Body of pancreas (tissue), 2 donors: Measurements from ENCODE around the genes PCP2, FCER2, CD209 and LRRC8E.

GRCh38 chr19:7612005-7612312 lies 16.3 kb downstream of the CAMSAP3 start:
- PRO-cap: no peak
- RAMPAGE, long total RNA, 2 experiments: no peak in any of the 2 experiments

DNA sequence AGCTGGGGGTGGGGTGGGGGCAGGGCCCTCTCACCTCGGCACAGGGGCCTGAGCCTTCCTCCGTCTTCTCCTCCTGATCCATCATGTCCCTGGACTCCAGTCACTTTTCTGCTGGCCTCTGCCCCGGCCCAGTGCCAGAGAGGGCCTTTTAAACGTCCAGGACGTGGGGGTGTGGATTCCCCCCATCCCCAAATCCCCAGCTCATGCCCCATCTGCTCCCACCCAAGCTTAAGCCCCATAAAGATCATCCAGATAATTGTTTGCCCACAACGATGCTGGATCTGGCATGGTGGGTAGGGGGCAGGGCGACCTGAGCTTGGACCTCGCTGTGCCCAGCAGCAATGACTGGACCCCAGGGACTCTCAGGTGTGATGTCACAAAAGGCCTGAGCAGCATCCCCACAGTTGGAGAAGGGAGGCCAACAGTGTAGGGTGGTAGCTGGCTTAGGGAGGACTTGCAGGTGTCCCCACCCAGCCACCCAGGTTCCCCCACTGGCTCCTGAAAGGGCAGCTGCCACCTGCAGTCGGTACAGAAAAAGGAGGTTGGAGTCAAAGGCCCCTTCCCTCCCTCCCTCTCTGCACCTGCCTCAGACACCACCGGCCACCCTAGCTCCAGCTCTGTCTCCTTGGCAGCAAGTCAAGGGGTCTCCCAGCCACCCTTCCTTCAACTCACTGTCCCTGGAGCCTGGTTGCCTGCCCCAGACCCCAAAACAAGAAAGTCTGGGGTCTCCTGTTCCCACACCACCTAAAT lies at the start of gene PCP2:
Gene PCP2, minus strand, starts transcription at position 347 of the 750 bp plus-strand sequence.
- PRO-cap: no peak
- RAMPAGE, long total RNA, 2 experiments: no peak in any of the 2 experiments

GRCh38 chr19:7674342-7674915 lies 2.5 kb upstream of the MCEMP1 start:
- PRO-cap: no peak
- RAMPAGE, long total RNA, 2 experiments: no peak in any of the 2 experiments

DNA sequence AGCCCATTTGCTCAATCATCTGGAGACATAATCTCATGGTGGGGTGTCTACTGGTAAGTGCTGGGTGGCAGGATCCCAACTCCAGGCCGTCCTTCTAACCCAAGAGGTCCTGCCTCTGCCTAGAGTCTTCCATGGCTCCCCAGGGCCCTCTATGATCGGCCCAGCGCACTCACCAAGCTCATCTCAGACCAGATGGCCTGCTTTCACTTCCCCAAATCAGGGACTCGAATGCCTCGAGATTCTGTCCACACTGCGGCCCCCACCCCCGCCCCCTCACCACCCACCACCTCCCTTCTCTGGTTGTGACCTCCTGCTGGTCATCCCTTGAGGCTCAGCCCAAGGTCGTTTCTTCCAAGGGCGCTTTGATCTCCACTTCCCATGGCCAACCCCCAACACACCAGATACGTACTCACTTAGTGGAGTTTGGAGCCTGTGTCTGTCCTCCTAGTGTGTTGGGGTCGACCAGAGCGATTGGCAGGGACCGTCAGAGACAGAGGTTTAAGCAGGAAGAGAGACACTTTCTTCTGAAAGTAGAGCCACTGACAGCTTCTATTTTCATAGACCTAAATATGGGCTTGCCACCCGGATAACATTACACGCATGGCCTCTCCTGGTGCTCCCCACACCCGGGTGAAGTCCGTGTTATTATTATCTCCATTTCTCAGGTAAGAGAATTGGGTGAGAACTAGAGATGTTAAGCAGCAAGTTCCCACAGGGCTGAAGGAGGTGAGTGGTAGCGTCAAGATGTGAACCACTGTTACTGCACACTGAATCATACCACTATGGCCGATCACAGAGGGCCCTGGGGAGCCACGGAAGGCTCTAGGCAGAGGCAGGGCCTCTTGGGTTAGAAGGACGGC lies at the start of gene FCER2:
Gene FCER2, minus strand, starts transcription at position 526 of the 860 bp plus-strand sequence.
- PRO-cap: no peak
- RAMPAGE, long total RNA, 2 experiments: no peak in any of the 2 experiments

GRCh38 chr19:7707078-7707473 lies 5.1 kb upstream of the FCER2 start:
- PRO-cap: no peak
- RAMPAGE, long total RNA, 2 experiments: no peak in any of the 2 experiments

GRCh38 chr19:7729696-7730459 lies 2.0 kb downstream of the CLEC4G start:
- PRO-cap: no peak
- RAMPAGE, long total RNA, 2 experiments: no peak in any of the 2 experiments

DNA sequence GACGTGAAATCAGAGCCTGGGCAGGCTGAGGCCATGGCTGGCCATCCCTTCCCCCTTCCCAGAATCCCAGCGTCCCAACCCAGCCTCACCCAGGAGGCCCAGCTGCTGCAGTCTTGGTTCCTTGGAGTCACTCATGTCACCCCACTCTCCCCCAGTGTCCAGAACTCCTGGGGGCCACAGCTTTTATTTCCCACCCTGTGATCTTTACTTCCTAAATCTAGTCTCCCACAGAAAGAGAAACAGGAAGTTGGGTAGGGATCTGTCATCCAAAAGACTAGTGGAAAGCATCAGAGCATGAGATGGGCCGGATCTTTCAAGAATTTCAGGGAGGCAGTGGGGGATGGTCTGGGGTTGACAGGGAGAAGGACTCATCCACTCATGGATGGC lies at the start of gene CD209:
Gene CD209, minus strand, starts transcription at position 158 of the 387 bp plus-strand sequence.
- PRO-cap: no peak
- RAMPAGE, long total RNA, 2 experiments: start-site peak on the minus strand in 2 of 2 experiments, centred at positions 190 to 195 of the sequence, 8 to 13 reads per replicate

- PRO-cap: no peak
- RAMPAGE, long total RNA, 2 experiments: no peak in any of the 2 experiments
Observed at GRCh38 chr19:7784055-7784386, 21.0 kb downstream of the CLEC4M start.

DNA sequence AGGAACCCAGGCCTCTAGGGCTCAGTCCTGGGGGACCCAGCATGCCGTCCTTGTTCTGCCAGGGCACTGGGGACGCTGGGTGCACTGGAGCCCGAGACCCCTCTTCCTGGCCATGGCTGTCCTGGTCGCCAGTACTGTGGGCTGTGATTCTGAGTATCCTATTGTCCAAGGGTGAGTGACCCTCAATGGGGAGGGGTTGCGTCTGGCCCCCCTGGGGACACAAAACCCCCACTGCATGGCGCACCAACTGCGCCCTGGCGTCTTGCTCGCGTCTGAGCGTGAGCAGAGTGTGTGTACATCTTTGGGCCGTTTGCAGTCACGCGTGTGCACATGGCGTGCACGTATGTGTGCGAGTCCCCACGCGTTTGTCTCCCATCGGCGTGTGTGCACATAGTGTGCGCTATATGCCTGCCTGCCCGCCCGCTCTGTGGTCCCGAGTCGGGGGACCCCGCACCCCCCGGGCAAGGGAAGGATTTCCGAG lies 24.8 kb downstream of the CLEC4M start:
- PRO-cap: no peak
- RAMPAGE, long total RNA, 2 experiments: no peak in any of the 2 experiments

DNA sequence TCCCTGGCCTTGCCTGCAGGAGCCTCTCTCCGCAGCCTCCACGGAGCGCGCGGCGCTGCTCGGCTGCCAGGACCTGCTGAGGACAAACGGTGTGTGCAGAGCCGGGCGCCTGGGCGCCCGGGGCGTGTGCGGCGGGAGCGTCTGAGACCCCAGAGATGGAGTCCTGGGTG lies 25.1 kb downstream of the CLEC4M start:
- PRO-cap: no peak
- RAMPAGE, long total RNA, 2 experiments: no peak in any of the 2 experiments

DNA sequence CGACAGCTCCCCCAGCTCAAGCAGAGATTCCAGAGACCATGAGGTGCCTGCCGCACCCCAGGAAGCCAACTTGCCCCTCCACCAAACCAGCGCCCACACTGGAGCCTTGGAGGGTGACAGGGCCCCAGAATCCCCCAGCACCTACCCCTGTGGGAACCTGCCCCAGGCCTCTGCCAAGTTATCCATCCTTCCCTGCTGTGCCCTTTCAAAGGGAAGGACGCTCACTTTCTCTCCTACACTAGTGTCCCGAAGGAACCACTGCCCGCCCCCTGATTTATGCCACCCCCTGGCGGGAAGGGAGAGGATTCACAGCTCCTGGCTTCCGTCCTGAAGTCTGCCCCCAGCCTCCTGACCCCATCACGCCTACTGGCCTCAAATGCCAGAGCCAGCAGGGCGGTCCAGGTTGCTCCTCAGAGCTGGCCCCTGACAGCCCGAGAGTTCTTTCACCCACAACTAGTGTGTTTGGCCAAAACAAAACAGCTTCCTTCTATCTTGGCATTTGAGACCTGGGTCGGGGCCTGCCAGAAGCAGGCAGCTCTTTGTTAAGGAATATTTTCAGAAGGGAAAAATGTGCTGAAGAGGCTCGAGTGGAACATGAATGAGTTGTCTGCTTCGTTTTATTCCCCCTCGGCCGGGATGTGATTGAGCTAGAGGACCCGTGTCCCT lies 1.5 kb downstream of the EVI5L start:
- PRO-cap: no peak
- RAMPAGE, long total RNA, 2 experiments: no peak in any of the 2 experiments

DNA sequence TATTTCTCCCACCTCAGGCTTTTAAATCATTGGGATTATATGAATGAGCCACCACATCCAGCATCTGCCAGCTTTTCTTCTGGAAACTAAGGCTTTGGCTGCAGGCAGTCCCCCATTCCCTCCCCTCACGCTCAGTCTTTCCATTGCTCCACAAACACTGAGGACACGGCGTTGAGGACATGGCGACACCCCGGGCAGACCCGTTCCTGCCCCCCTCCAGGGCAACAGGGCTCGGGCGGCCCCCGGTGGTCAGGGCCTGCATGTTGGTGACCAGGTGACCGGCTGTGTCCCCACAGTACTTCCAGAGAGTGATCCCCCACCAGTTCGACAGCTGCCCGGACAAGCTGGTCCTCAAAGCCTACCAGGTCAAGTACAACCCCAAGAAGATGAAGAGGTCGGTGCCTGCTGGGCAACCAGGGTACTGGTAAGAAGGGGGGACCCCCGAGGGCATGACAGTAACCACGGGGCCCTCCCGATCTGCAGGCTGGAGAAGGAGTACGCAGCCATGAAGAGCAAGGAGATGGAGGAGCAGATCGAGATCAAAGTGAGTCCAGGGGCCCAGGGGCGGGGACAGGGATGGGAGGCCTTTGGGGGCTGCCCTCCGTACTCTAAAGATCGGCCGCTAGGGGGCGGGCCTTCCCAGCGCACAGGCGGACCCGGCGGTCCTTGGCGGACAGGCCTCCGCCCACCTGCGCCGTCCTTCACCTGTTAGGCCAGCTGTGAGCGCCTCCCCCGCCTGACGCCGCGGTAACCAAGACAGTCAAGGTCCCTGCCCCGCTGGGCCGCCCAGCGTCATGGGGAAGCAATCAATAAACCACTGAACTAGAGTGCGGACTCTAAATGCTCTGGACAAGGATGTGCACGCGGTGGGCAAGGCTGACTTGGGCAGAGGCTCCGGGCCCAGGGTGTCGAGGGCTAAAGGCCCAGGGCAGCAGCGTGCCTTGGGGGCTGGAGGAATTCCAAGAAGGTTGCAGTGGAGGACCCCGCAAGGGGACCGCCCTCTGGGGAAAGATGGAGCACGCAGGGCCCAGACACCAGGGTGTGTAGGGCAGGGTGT lies 21.1 kb downstream of the PRR36 start:
- PRO-cap: no peak
- RAMPAGE, long total RNA, 2 experiments: no peak in any of the 2 experiments

- PRO-cap: no peak
- RAMPAGE, long total RNA, 2 experiments: no peak in any of the 2 experiments
Observed at GRCh38 chr19:7873537-7874102, 570 bp downstream of the PRR36 start.

GRCh38 chr19:7888226-7888827 lies at the start of gene LRRC8E:
TSS of gene LRRC8E (plus strand) at chr19:7888510.
- PRO-cap: bidirectional peak, plus-strand start at chr19:7888538, minus-strand start at chr19:7888412
- RAMPAGE, long total RNA, 2 experiments: start-site peak on the plus strand in 2 of 2 experiments, at chr19:7888505-7888519 at its widest, 15 to 33 reads per replicate

DNA sequence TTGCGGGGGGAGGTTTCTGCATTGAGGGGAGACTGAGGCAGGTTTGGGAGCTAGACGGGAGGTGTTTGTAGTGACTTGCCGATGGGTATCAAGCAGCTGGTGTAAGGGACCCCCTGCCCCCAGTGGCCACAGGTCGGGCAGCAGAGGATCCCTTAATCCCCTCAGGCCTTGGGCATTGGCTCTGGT lies 206 bp upstream of the TGFBR3L start:
- PRO-cap: no peak
- RAMPAGE, long total RNA, 2 experiments: no peak in any of the 2 experiments

GRCh38 chr19:7917168-7917388 lies 2.4 kb downstream of the TGFBR3L start:
- PRO-cap: no peak
- RAMPAGE, long total RNA, 2 experiments: no peak in any of the 2 experiments

DNA sequence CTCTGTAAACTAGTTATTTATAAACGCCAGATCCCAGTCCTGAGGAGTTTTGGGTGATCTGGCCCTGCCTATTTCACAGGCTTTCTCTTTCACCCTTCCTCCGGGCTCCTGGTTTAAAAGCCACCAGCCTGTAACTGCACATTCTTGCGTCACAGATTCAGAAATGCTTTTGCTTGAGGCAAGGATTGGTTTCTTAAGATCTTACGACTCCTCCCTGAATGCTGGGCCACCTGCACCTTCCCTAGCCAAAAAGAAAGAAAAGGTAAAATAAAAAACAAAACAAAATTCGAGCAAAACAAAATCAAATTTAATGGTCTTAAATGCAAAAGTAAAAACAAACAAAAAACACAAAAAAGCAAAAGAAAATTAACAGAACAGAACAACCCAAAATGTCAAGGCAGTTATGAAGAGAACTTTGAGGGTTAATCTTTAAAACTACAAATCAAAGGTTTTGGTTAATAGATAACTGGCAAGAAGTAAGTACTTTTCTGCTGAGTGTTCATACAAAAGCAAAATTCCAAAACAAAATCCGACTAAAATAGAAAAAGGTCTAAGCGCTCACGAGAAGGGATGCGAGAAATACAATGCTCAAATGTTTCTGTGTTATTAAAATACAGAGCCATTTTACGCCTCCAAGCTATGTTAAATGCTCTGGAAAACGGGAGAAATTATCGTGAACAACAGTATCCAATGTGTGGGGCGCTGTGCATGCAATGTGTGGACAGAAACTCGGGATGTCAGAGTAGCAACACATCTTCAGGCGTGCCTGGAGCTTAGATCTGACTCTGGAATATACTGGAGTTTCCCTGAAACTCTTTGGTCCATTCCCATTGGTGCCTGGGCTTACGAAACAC lies 18.7 kb upstream of the TIMM44 start:
- PRO-cap: no peak
- RAMPAGE, long total RNA, 2 experiments: no peak in any of the 2 experiments

GRCh38 chr19:8085760-8086610 lies 33.4 kb downstream of the CCL25 start:
- PRO-cap: no peak
- RAMPAGE, long total RNA, 2 experiments: no peak in any of the 2 experiments

DNA sequence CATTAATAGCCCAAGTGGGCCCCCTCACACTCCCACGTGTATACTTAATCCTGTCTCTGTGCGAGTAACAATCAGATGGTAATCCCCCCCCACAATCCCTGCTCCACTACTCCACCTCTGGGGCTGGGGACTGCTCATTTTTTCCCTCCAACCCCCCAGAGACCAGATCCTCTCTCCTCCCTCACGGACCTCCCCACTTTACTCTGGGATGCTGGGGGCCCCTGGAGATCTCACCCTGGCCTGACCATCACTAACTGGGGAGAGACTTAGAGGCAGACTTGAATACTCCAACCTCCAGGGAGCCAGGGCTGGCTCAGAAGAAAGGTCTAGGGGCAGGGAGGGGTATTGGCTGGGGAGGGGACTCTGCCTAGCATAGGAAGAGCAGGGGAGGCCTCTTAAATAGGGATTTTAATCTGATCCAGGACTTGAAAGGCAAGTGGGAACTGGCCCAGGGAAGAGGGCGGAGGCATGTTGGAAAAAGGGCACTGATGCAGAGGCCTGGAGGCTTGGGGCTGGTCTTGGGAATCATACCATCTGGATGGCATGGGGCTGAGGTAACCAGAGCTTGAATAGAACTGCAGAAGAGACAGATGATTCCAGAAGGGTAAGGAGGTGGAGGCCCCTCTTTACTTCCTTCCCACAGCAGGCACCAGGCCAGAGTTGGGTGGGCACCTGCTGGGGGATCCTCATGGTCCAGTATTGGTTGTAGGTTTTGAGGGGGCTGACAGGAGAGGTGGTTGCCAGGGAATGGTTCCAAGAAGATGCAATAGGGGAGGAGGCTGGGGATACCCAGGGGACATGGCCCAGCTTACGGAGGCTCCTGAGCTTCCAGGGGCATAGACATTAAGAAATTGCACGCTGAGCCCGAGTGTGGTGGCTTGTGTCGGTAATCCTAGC lies 29.0 kb downstream of the CERS4 start:
- PRO-cap: bidirectional peak, plus-strand start at position 572 of the sequence, minus-strand start at position 487 of the sequence
- RAMPAGE, long total RNA, 2 experiments: start-site peak on the plus strand in 1 of 2 experiments, centred at position 531 of the sequence, 12 reads per replicate

- PRO-cap: no peak
- RAMPAGE, long total RNA, 2 experiments: no peak in any of the 2 experiments
Observed at GRCh38 chr19:8306124-8306940, 1.8 kb downstream of the CD320 start.